ENCODE measurements around the genes SLC16A14 and PSMD1.

- PRO-cap: no peak
- RRBS, 2 experiments: no CpG with 5 or more reads among the region's 4 CpGs
Observed at GRCh38 chr2:229242429-229243373, 28.4 kb downstream of the PID1 start.

- PRO-cap: no peak
- RRBS, 2 experiments: no CpG with 5 or more reads among the region's 4 CpGs
Observed at GRCh38 chr2:229247828-229248573, 23.1 kb downstream of the PID1 start.

DNA sequence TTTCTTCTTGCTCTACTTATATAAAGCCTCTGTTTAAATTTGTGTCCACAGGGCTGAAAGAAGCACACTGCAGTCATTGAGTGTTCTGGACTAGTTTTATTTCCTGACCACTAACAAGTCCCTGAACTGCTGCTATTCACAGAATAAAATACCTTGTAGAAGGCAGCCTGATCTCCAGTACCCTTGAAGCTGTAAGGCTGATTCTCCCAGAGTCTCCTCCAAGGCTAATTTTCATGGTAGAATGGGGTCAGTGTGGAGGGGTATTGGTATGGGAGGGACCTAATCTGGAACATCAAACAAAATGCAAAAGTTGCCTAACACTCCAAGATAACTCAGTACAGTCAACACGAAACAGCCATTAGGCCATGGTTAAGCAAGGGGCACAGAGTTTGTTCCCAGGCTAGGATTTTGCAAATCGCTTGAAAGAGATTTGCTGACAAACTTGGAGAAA lies 5.5 kb downstream of the PID1 start:
- PRO-cap: no peak
- RRBS, 2 experiments: no CpG with 5 or more reads among the region's 2 CpGs

DNA sequence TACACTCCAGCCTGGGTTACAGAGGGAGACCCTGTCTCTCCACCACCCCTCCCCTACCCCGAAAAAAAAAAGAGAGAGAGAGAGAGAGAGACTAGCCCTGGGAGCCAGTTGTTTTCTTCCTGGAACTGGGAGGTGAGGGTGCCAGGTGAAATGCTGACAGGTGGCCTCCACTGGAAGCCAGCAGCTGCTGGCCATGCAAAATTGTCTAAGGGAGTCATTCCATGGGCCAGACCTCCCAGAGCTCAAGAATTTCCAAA lies 68.4 kb upstream of the PID1 start:
- PRO-cap: no peak
- RRBS, 2 experiments: no CpG with 5 or more reads among the region's 1 CpG

GRCh38 chr2:229922673-229923500 lies 584 bp downstream of the FBXO36 start:
- PRO-cap: bidirectional peak, plus-strand start at chr2:229922756, minus-strand start at chr2:229922749; bidirectional peak, plus-strand start at chr2:229922886, minus-strand start at chr2:229922883; bidirectional peak, plus-strand start at chr2:229923386, minus-strand start at chr2:229923239
- RRBS, 2 experiments: under 1 to 1% methylated on average over 26 to 32 of the region's 47 CpGs

GRCh38 chr2:230068425-230069210 lies at the start of gene SLC16A14:
TSS of gene SLC16A14 (minus strand) at chr2:230068924.
- PRO-cap: unidirectional peak, minus-strand start at chr2:230068731; unidirectional peak, minus-strand start at chr2:230068924
- RRBS, 2 experiments: 3 to 16% methylated on average over 16 to 19 of the region's 46 CpGs

- PRO-cap: no peak
- RRBS, 2 experiments: no CpG with 5 or more reads among the region's 6 CpGs
Observed at GRCh38 chr2:230124071-230124602, 55.4 kb upstream of the SLC16A14 start.

DNA sequence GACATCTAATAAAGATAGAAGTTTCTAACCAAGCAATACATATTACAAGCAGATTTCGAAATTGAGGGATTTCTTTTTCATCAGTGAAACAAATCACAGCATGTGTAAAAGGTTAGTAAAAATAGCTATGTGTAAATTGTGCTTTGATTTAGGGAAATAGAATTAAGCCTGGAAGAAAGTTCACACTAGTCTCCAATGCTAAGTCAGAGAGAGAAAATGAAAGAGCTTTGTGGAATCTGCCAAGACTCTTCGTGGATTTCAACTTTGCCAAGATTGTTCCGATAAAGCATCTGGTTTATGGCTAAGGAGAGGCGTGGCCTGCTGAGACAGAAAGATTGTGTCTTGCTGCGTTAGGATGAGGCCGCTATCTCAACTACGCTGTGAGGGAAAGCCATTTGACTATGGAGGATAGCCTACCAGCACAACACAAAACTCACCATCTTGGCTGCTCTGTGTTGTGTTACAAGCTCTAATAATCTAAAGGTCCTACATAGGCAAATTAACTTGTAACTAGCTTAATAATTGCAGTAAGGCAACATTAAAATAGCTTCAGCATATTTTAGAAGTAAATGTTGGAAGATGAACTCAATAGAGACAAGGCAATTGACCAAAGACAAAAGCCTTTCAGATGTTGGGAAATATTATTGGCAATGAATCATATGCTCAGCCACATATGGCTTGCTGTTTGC lies 60.3 kb upstream of the SLC16A14 start:
- PRO-cap: no peak
- RRBS, 2 experiments: no CpG with 5 or more reads among the region's 7 CpGs

DNA sequence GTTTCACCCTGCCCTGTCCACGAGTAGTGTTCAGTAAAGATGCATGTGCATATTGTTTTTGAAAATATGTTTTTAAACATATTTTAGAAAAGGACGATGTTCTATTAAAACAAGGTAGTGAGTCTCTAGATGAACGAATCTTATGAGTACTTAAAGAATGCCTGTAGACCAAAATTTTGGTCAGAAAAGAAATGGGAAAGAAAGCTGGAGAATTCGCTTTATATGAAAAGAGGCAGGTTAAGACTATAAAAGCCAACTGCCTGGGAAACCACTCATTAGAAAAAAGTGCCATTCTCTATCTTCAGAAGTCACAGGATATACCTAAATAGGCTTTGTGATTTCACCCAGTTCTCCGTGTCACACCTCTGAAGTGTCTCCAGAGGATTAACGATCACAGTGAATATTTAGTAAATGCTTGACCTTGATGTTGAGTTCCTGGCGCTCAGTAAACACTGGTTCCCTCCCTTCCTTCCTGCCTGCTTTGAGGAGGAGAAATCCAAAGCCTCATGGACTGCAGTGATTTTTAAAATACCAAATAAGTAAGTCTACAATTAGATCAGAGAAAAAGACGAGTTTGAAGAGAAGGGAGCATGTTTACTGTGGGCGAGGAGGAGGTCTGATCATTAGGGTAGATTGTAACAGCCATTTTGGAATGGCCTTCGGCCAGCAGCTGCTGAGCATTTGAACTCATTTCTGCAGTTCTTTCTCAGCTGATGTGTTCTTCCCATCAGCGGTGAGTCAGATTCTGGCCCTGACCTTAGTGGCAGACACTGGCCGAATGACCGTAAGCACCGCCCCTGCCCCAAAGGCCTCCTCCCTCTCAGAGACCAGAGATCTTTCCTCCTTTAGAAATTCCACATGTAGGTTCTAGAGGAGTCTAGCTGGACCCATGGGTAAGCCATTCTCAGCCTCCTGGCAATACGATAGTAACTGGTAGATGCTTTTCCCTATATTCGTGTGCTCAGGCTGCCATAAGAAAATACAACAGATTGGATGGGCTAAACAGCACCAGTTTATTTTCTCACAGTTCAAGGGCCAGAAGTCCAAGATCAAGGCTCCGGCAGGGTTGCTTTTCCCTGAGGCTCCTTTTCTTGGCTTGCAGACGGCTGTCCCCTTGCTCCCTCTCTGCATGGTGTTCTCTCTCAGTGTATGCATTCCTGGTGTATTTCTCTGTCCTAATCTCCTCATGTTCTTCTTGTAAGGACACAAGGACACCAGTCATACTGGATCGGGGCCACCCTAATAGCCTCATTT lies 62.1 kb upstream of the SLC16A14 start:
- PRO-cap: no peak
- RRBS, 2 experiments: no CpG with 5 or more reads among the region's 19 CpGs

- PRO-cap: no peak
Observed at GRCh38 chr2:230220436-230220635, 552 bp upstream of the SP110 start.

GRCh38 chr2:230448011-230448638 lies 32.1 kb downstream of the SP100 start:
- PRO-cap: no peak
- RRBS, 2 experiments: no CpG with 5 or more reads among the region's 4 CpGs

GRCh38 chr2:230462159-230462581 lies 46.2 kb downstream of the SP100 start:
- PRO-cap: no peak
- RRBS, 2 experiments: no CpG with 5 or more reads among the region's 2 CpGs

GRCh38 chr2:230643447-230644475 lies 68.9 kb upstream of the CAB39 start:
- PRO-cap: no peak
- RRBS, 2 experiments: no CpG with 5 or more reads among the region's 11 CpGs

DNA sequence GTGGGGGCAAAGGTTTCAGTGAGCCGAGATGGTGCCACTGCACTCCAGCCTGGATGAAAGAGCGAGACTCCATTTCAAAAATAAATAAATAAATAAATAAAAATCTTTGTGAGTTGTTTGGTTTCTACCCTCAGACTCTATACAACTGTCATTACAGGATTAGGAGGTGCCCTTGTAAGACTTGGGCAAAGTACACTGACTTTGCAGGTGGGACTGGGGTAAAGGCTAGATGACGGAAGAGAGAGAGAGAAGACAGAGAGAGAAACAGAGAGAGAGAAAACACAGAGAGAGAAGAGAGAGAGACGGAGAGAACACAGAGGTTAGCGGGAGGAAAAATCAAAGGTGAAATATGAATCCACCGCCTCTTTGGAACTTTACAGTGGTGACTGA lies 25.3 kb upstream of the CAB39 start:
- PRO-cap: no peak
- RRBS, 2 experiments: no CpG with 5 or more reads among the region's 6 CpGs

- PRO-cap: no peak
- RRBS, 2 experiments: no CpG with 5 or more reads among the region's 5 CpGs
Observed at GRCh38 chr2:230996291-230996552, 301 bp downstream of the SPATA3 start.

DNA sequence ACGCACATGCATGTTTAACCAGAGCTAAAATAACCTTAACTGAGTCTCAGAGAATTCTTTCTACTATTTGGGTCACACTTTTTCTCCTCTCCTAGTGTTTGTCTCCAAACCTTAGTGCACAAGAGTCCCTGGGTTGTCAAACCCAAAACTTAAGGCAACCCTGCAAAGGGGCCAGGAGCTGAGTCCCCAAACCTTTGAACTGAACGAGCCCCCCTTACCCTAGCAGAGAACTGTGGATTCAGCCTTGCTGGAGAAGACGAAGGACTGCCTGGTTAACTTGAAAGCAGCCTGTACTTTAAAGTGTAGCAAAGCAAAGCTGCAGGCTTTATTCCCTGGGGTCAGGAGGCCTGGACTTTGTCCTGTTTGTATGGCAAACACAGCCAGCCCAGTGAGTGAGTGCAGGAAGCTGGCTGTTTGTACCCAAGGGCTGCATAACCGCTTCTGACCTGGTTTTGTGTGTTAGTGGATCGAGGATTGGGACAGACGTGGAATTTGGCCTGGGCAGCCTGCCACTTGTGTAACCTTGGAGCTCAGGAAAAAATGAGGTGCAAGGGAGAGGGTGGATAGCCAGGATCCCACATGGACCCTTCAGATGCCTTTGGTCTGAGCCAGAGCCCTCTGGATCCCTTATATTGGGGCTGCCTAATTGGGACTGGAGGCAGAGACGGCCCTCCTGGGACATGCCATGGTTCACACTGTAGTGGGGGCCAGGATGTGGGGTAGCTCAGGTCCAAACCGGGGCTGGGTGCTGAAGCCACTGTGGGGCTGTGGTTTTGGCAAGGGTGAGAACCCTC lies 6.4 kb upstream of the PSMD1 start:
- PRO-cap: no peak
- RRBS, 2 experiments: no CpG with 5 or more reads among the region's 8 CpGs

DNA sequence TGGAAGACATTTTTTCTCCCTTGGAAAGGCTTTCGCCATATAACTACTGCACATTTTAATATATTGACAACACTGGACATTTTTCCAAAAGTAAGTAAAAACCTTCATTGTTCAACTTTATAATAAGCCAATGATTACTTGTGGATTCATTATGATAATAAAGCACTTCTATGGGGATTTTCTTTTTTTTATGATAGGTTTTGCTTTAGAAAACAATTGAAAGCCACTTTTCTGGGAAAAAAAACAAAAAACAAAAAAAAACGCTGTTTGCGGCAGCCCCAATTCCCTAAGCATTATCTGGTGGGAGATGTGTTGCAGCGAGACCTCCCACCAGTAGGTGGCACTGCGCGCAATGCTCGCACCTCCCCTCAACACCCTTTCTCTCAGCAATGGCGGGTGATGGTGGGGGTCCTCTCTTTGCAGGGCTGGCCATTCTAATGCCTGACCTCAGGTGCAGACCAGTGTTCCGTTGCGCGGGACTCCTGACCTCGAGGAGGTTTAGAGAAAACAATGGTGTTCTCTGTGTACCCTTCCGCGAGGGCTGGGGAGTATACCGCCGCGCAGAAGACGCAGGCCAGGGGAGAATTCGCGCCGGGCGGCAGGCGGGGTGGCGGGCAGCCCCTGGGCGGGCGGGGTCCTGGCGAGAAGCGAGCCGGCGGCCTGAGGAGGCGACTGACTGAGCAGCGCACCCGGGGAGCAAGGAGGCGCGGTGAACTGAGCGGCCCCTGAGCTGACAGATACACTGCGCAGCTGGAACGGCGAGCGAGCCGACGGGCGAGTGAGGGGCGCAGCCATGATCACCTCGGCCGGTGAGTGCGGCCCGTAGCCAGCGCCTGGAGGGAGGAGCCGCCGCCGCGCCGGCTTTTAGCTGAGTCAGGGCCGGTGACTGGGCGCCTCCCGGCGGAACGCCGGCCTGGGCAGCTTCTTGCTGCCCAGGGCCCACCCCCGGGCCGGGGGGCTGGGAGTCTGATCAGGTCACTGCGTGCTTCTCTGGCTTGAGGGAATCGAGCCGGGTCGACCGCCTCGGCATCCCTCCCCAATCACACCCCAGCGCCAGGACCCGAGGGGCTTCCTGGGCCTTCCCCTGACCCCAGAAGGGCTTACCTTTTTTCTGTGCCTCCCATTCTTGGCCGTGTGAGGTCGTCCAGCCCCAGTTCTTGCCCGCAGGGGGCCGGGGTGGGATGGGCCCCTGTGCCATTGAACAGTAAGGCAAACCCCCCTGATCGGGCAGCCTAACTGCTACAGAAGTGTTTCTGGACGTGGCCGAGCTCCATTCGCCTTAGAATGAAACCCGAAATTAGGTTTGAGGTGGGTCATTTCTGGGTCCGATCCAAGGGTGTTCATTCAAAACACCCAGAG lies at the start of gene PSMD1:
PSMD1 (plus strand) TSS at position 635 of the 1,359 bp plus-strand sequence.
- PRO-cap: bidirectional peak, plus-strand start at position 671 of the sequence, minus-strand start at position 295 of the sequence
- RRBS, 2 experiments: 1 to 2% methylated on average over 25 to 26 of the region's 80 CpGs

- PRO-cap: no peak
- RRBS, 2 experiments: no CpG with 5 or more reads among the region's 10 CpGs
Observed at GRCh38 chr2:231187601-231188135, 10.8 kb upstream of the ARMC9 start.

- PRO-cap: no peak
- RRBS, 2 experiments: no CpG with 5 or more reads among the region's 2 CpGs
Observed at GRCh38 chr2:231222496-231222828, 24.0 kb downstream of the ARMC9 start.

DNA sequence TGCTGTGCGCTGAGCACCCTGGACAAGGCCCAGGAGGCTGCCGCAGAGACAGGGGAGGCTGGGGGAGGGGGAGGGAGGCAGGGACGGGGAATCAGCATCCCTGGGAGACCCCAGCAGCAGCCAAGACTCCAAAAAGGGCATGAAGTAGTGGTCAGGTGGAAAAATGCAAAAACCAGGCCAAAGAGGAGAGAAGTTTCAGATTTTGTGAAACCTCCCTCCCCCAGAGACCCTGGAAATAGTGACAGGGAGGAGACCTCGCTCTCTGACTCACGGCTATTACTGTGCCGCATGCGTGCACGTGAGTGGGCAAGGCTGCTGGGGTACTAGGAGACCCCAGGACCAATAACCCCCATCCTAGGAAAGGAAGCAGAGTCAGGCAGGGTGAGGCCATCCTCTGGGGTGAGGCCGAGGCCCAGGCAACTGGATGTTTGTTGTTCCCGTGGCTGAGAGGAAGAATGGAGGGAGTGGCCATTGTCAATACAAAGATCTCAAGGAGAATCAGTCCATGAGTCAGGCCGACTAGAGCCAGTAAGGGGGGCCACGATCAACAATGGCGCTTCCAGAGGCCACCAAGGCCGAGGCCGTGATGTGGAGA lies 15.9 kb upstream of the B3GNT7 start:
- PRO-cap: no peak
- RRBS, 2 experiments: no CpG with 5 or more reads among the region's 15 CpGs

Data from HEK293 (cell line).